Helper T cell (primary cell): ENCODE results near the genes CLTC, CHCT1 and BCAS3.

- PRO-cap, 2 experiments, result no peak in any of the 2 experiments
Measured at GRCh38 chr17:59290161-59290865, 41.1 kb upstream of the YPEL2 start.

- PRO-cap, 2 experiments, result peak in 1 of 2 experiments; most common plus-strand start chr17:59330404 (in 1); most common minus-strand start chr17:59330260 (in 1)
Measured at GRCh38 chr17:59330130-59331049, 1.1 kb upstream of the YPEL2 start.

DNA sequence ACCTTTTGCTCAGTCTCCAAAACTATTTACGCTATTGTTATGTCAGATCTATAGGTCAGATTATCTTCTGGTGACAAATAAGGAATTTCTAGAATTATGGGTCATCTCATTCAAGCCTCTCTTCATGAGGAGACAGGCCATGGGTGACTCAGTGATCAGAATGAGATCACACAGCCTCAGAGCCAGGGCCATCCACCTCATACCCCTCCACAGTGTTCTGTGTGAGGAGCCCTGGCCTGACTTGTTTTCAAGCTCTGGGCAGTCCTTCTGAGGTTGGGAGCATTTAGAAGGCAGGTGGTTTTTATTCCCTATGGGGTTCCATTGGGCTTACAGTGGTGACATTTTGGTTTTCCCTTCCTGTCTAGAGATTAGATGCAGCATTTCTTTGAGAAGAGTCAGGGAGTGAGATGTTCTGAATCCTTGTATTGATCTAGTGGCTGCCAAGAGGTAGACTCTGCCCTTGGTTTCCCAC is 26.5 kb downstream of the YPEL2 start:
- PRO-cap, 2 experiments, result no peak in any of the 2 experiments

GRCh38 chr17:59440510-59441735 is 109.5 kb downstream of the YPEL2 start:
- PRO-cap, 2 experiments, result no peak in any of the 2 experiments

DNA sequence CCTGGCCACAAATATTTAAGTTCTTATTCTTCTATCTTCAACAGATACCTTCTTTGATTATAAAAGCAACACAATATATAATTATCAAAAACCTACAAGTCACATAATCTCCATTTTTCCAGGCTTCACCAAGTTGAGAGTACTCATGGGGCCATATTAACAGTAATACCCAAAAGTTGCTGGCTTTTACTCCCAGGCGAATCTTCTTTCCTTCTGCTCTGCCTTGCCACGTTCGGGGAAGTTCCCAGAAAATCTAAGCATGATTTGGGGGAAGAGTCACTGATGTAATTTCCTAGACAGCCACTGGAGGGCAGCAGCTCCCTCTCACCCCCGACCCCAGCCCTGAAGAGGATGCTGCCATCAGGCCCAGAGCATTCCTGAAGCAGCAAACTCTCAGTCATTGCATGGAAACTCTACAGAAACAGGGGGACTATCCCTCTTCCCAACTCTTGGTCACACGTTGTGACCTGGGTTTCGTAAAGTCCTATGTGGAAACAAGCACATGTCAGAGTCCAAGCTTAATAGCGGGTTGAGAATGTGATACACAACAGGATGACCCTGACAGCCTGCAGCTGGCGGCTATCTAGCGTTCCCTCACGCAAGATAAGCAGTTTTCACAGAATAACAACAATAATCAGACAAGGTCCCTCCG is 43.9 kb upstream of the DHX40 start:
- PRO-cap, 2 experiments, result no peak in any of the 2 experiments

DNA sequence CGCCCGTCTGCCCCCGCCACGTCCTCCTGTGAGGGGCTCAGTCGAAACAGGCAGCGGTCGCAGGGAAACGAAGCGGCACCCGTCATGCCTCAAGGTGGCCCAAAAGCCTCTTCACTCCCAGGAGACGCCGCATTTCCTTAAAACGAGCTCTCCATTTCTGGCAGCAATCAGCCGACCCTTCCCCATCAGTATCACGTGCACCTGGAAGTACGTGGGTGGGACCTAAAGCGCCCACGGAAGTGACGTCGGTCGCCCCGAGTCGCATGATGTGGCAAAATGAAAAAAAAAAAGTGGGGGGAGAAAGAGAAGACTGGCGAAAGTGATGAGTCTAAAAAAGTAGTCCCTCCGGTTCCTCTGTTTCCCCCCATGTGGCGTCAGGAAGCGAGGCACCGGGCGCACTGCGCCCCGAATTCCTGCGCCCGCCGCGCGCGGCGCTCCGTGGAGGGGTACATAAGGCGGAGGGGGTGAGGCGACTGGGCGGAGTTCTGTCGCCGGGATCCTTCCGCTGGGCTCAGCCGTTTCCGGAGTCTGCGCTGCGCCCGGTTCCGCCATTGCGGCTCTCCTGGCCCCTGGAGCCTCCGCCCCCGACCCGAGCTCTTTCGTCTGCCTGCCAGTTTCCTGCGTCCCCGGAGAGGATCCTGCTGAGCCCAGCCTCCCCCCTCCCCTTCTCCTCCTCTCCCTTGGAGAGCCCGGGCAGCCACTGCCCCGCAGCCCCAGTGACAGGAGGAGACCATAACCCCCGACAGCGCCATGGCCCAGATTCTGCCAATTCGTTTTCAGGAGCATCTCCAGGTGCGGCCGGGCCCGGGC is at the start of gene CLTC:
Gene CLTC, plus strand, starts transcription at position 514 of the 810 bp plus-strand sequence.
- PRO-cap, 2 experiments, result peak in 2 of 2 experiments; most common plus-strand start position 524 of the sequence (in 2); most common minus-strand start position 190 of the sequence (in 2)

DNA sequence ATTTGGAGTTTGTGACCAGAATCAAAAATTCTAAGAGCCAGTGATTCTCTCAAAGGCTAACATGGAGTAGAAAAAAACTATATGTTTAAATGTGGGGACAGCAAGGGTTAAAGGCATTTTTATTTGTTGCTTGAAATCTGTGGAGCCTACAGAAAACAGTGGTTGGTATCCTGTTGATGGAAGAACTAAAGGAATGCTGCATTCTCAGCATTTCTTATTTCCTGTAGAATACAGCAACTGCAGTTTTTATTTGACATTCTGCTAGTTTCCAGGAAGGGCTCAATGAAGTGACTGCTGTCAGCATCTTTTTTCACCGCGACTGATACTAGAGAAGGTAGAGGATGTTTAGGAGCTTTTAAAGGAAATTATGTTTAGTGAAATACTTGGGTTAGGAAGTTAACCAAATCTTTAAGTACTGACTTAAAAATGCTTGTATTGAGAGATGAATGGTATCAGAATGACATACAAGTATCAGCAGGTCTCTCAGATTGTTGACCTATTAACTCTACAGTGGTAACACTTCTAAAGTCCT is 15.0 kb downstream of the CLTC start:
- PRO-cap, 2 experiments, result no peak in any of the 2 experiments

- PRO-cap, 2 experiments, result no peak in any of the 2 experiments
Measured at GRCh38 chr17:59654829-59655671, 35.4 kb downstream of the CLTC start.

DNA sequence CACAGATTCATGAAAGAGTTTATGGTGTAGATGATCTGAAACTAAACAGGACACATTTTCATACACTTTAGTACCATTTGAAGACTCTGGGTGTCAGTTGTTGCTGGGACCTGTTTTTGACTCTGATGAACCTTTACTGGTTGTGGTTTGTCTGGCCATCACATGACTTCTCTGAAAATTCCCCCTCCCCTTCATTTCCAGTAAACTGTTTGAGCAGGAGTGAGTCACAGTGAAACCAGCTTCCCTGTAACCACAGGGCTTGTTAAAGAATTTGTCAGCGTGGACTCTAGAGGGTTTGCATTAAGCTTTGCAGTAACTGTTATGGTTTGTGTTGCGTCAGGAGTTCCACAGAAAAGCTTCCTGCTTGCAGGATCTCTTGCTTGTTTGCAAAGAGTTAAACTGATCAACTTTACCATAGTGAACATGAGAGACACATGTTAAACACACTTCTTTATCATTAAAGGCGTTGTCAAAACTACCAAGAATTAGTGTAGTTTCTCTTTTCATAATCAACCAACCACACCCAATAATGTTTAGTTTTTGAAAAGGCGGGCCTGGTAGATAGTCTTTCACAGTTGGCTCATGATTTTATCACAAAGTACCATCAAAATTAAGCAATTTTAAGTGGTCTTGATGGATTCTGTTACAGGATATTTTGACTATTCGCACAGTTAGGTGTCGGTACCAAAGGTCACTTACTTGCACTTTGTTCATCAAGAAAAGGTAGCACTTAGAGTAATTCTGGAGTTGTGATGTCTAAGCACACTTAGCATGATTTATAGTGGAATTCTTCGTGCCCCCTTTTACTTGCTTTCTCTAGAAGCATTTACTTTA is 79.2 kb downstream of the VMP1 start:
- PRO-cap, 2 experiments, result peak in 2 of 2 experiments; most common plus-strand start position 312 of the sequence (in 2); most common minus-strand start position 88 of the sequence (in 1)

GRCh38 chr17:59804878-59805578 is 87.7 kb downstream of the TUBD1 start:
- PRO-cap, 2 experiments, result no peak in any of the 2 experiments

GRCh38 chr17:60231521-60231742 is 81.7 kb downstream of the CA4 start:
- PRO-cap, 2 experiments, result no peak in any of the 2 experiments

DNA sequence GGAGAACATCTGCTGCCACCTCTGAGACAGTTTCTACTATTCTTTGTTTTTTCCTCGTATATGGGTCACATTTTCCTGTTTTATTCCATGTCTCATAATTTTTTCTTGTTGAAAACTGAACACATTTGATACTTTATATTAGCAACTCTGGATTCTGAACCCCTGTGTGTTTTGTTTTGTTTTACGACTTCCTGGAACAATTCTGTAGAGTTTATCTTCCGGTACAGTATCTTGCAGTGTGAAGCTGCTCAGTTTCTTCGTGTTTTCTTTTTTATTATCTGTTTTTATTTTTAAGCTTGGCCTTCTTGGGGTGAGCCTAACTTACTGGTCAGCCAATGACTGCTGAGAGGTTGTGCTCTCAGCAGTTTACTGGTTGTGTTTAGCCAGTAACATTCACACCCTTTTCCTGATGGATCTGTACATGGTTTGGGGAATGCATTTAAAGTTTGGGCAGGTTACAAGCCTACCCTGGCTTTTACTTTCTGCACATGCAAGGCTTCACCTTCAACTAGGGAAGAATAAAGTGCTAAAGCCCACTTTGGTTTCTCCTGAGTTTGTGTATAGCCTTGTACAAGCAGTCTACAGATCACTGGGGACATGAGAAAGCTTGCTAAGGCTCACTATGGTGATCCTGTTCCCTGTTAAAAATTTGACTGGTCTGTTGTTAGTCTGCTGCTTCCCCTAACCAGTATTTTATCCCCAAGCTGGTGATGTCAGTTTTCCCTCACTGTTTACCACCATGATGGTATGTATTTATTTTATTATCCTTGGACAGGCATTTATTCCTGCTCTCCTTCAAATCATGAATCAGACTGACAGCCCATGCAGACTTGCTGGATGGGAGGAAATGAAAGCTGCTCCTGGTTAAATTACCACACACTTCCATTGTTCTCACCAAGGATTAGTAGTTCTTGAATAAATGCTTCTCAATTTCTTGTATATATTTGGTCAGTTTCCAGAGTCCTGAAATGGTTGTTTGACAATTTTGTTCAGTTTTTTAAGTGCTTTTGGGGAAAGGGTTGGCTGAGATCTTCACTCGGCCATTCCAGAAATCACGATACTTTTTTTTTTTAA is 99.4 kb downstream of the CA4 start:
- PRO-cap, 2 experiments, result no peak in any of the 2 experiments

GRCh38 chr17:60291714-60293183 is 99.7 kb downstream of the USP32 start:
- PRO-cap, 2 experiments, result no peak in any of the 2 experiments

DNA sequence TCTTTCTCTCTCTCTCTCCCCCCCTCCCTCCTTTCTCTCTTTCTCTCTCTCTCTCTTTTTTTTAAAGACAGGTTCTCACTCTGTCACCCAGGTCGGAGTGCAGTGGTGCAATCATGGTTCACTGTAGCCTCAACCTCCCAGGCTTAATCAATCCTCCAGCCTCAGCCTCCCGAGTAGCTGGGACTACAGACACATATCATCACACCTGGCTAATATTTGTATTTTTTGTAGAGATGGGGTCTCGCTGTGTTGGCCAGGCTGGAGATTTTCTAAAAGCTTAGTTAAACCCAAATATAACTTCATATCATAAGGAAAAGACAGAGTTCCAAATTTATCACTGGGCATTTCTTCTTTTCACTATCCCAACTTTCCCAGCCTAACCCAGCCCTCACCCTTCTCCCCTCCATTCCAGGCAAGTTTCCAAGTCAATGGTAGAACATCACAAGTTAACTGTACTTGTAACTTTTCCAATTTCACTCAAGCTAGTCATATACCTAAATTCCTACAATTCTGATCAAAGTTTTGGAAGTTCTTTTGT is 61.4 kb downstream of the USP32 start:
- PRO-cap, 2 experiments, result no peak in any of the 2 experiments

GRCh38 chr17:60392798-60392977 is 755 bp upstream of the USP32 start:
- PRO-cap, 2 experiments, result no peak in any of the 2 experiments

GRCh38 chr17:60422234-60422734 is at the start of gene CHCT1:
TSS of gene CHCT1 (plus strand) at chr17:60422489.
- PRO-cap, 2 experiments, result no peak in any of the 2 experiments

GRCh38 chr17:60435384-60435756 is 13.1 kb downstream of the CHCT1 start:
- PRO-cap, 2 experiments, result no peak in any of the 2 experiments

DNA sequence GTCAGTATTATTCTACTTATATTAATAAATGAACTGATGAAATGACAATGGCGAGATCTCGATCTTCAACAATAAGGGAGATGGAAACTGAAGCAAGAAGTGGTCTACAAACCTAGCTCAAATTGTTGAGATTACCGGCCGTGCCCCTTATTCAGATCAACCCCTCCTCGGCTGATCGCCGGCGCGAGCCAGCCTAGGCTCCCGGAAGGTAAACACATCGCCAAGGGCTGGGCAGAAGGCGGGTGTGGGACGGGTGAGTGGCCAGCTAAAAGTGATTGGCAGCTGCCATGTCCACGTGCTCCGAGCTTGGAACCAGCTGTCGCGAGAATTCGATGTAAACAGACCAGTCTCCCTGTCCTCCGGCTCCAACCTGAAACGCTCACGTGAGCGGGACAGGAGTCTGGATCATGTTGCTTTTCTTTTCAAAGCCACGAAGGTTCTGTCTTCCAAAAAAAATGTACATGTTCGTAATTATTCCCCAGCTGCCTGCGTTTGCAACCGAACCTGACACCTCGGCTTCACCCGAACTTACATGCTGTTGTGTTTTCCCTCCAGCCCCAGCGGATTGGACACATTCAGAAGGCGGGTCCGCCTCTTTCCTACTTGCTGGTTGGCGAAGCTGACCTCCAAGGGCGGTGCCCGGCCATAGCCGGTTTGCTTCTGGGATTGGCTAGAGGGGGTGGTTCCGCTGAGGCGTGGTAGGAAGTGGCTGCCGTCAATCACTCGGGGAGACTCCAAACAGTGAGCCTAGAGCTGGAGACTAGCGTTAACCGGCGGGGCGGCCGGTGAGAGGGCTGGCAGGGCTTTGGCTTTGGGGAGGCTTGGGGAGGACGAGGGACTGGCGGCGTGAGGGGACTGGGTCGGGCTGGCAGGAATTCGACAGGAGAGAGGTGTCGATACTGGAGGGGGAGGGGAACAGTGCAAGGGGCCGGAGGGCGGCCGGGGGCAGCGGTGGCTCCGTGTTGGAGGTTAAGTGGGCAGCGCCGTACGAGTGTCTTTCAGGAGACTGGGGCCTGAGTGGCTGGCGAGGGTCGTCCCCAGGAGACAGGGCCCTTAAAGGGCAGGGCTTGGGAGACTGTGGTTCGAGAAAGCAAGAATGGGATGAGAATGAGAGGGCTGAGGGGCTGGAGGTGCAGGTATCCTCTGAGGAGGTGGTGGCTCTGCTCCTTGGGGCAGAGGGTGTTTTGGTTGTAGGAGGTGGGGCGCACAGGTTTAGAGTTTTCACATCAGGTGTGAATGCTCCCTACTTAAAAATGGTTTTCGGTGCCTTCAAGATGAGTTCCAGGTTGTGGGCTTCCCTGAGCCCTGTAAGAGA is at the start of gene BCAS3:
Gene BCAS3, plus strand, starts transcription at position 722 of the 1,315 bp plus-strand sequence.
- PRO-cap, 2 experiments, result peak in 2 of 2 experiments; most common plus-strand start position 346 of the sequence (in 1); most common minus-strand start position 195 of the sequence (in 2)

GRCh38 chr17:61005422-61005718 is 327.7 kb downstream of the BCAS3 start:
- PRO-cap, 2 experiments, result no peak in any of the 2 experiments

GRCh38 chr17:61065309-61066012 is 334.2 kb upstream of the TBX2 start:
- PRO-cap, 2 experiments, result no peak in any of the 2 experiments